Neuron (in vitro differentiated cells): Measurements from ENCODE around the genes CDCP1, TMEM158, CCR1 and CCR2.

DNA sequence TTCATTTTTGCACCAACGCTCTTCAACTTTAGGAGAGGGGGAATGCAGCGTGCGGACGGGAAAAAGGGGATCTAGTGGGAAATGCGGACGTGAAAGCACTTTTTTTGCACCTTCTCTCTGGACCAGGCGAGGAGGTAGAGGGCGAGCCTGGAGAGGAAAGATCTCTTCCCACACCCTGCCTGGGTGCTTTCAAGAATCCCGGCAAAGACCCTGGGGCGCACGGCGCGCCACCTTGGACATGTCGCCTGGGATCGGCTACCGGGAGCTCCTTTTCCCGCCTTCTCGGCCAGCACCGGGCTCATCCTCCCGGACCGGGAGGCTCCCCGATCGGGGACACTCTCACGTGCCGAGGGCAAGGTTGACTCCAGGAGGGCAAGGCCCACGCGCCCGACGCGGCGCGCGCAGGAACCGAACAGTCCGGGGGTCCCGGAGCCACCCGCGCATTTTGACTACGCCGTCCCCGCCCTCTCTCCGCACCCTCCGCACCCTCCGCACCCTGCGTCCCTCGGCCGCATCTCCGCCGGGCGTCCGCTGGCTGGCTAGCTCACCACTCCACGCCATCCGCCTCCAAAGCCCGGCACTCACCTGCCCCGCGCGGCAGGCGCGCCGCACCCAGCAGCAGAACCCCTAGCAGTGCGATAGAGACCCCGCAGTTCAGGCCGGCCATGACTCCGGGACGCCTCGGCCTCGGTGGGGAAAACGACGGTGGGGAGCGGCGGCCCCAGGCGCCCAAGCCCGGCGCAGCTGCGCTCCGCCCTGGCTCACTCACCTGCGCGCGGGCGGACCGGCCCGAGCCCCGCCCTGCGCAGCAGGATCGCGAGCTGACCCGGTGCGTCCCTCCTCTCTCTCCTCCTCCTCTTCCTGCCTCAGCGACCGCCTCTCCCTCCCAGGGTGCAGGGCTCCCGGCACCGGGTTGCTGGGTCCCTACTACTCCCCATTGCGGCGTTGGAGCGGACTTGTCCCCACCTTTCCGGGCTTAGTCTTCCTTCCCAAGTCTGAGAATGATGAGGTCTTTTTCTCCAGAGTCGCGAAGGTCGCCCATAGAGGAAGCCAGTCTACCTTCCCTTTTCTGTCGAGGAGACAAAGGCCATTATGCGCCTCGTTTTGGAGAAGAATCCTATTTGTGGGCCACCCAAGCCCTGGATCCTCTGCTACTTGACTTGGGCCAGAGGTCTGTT is at the start of gene CDCP1:
CDCP1 (minus strand) TSS at position 758 of the 1,178 bp plus-strand sequence.
- PRO-cap: no peak

DNA sequence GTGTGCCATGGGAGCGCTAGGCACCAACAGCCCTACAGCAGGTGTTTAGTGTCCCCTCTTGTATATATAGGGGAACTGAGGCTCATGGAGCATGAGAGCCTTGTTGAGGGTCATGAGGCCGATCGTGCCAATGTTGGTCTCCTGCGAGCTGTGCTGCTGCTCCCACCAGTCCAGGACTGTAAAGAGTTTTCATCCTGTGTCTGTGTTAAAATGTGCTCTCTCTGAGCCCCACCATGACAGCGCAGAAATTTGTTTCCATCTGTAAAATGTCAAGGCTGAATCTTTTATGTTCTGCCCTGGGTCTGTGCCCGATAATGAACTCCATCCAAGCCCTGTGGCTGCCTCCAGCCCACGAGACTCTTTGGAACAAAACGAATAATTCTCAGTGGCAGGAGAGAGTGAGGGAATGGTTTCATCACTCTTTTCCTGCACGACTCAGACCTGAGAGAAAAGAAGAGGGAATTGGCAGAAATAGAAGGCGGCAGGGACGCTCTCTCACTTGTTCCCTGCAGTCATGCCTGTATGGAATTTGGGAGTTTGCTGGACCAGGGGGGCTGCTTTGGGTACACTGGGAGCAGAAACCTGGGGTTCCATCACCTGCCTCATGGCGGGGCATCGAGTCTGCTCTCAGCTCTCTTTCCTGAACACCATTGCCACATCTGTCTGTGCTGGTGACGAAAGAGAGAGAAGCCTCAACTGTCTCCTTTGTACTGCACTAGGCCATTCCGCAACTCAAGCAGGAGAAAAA is 14.3 kb downstream of the TMEM158 start:
- PRO-cap: no peak

- PRO-cap: bidirectional peak, plus-strand start at chr3:45225601, minus-strand start at chr3:45225730; bidirectional peak, plus-strand start at chr3:45226442, minus-strand start at chr3:45226287
These were observed at the start of gene TMEM158 for GRCh38 chr3:45225522-45226663. TSS of gene TMEM158 (minus strand) at chr3:45226287.

- PRO-cap: no peak
These were observed 96.6 kb upstream of the LIMD1 start for GRCh38 chr3:45497859-45498391.

- PRO-cap: no peak
These were observed 85.4 kb upstream of the LIMD1 start for GRCh38 chr3:45508926-45509831.

DNA sequence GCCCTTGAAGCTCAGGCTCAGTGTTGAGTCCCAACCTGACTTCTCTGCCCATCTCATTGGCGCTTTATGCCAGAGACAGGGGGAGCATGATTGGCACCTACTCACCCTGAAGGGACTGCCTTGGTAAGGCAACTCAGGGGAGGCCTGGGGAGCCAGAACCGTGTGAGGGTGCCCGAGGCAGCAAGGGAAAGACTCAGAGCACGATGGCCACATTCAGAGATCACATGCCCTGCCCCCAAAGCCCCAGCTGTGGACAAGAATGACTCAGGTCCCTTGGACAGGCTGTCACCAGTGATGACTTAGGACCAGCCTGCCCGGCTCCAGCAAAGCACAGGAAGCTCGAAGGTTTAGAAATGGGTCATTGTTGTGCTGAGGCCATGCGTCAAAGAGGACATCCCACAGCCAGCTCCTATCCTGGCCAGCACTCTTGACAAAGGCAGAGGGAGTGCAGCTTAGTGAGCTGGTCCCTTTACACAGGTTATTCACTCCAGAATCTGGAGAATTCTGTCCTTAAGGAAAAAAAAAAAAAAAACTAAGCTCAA is 49.0 kb upstream of the LIMD1 start:
- PRO-cap: no peak

DNA sequence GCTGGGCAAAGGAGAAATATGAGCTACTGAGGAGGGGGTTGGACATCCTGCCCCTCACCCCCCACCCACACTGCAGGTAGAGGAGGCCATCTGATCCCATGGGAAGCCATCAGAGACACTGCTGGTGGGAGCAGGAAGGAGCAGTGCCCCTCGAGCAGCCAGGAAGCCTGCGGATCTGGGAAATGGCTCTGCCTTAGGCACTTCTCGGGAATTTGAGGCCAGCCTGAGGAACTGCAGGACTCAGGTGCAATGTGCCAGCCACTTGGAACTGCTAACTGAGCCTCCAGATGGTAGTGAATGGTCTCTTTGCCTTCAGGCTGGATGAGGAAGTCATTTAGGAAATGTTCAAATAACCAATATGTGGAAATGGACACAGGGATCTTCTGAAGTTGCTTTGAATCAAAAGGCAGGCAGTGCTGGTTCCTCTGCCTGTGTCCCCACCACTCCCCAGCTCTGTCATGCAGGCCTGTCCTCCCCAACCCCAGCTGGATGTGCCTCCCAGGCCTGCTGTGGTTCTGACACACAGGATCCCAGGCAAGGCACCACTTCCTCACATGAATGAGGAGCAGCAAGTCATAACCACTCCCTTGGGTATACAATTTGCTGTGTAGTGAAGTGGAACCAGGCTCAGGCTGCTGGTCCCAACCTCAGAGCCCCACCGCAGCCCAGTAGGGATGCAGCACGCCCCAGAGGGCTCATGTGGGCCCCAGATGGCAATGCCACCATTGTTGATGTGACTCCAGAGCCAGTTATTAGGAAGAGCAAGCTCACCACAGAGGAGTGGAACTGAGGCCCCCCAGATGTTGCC is 46.6 kb upstream of the LIMD1 start:
- PRO-cap: no peak

DNA sequence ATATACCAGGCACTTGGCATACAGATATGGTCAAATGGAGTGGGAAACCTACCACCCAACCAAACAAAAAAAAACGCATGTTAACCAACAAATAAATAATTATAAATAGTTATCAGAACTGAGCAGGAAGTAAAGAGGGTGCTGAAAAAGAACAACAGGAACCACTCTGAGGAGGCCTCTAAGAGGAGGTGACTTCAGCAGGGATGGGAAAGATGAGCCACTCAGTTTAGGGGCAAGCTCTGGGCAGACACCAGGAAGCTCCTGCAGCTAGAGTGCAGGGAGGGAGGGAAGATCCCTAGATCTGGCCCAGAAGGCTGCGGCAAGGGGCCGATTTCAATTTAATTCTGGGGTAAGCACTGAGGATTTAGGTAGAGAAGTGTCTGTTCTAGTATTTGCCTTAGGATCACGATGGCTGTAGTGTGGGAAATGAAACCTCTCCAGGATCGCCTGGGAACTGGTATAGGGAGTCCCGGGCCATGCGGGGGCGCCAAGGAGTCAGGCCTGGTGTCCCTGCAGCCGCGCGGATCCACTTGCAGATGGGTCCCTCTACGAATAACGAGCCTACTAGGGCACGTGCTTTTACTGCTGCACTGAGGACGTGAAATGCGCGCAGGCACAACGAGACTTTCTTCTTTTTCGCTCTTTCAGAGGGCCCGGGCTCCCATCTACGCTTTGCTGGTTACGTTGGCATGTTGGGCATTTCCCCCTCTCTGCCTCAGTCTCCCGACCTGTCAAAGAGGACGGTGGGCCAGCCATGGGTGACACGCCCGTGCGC is 1.5 kb upstream of the LIMD1 start:
- PRO-cap: bidirectional peak, plus-strand start at position 529 of the sequence, minus-strand start at position 421 of the sequence

DNA sequence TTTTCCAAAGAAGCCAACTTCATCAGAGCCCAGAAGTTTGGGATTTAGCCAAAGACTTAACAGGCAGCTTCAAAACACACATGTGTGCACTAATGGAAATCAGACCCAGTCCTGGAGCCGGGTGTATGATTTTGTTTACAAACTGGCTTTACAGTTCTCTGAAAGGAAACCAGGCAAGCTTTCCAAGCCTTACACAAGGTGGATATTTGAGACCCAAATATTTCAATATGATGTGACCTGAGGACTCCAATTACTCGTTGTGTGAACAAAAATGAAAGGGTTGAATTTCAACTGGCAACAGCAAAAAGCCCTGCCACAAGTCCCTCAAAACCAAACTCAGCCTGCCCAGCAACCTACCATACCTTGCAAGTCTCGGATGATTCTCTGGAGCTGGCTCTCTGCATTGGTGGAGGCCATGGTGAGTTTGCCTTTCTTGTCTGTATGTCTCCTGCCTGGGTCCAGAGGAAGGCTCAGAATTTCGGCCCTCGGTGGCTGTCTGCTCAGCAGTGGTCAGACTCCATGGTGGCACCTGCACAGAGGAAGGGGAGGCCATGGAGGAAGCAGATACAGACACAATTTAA is 11.0 kb downstream of the FYCO1 start:
- PRO-cap: no peak

- PRO-cap: no peak
These were observed 11.0 kb upstream of the FYCO1 start for GRCh38 chr3:46006503-46007186.

DNA sequence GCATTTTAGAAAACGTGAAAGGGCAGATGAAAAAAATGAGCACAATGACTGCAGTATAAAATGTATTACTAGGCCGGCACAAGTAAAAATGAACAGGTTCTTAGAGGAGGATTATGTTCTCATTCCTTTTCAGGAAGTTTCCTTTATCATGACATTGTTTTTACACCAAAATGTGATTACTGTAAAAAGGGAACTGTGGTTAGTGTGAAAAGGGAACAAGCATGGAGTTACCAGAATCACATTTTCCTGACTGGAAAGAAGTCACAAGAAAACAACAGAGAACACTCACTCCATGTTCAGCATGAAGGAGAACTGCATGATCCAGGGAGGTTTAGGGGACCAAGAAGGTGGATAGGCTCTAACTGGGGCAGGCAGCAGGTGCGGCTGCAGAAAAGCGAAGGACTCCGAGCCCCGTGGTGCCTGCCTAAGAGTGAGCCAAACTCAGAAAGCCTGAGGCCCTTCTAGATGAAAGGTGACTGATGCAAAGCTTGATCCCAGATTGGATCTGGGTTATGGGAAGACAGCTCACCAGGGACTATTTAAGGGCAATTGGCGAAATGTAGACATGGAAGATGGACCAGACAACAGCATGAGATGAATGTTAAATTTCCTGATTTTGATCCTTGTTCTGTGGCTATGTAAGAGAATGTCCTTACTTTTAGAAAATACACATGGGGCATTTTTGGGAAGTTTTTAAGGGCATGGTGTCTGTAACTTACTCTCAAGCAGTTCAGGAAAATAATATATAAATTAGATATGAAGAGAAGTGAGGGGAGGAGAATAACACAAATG is 77.3 kb downstream of the CCR1 start:
- PRO-cap: no peak

- PRO-cap: no peak
These were observed at the start of gene CCR1 for GRCh38 chr3:46208176-46208878. TSS of gene CCR1 (minus strand) at chr3:46208313.

DNA sequence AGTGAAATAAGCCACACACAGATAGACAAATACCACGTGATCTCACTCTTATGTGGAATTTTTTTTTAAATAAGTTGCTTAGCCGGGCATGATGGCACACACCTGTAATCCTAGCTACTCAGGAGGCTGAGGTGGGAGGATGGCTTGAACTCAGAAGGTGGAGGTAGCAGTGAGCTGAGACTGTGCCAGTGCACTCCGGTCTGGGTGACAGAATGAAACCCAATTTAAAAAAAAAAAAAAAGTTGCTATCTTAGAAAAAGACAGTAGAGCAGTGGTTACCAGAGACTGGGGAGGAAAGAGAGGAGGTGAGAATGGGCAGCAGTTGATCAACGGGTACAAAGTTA is 915 bp upstream of the CCR2 start:
- PRO-cap: no peak

DNA sequence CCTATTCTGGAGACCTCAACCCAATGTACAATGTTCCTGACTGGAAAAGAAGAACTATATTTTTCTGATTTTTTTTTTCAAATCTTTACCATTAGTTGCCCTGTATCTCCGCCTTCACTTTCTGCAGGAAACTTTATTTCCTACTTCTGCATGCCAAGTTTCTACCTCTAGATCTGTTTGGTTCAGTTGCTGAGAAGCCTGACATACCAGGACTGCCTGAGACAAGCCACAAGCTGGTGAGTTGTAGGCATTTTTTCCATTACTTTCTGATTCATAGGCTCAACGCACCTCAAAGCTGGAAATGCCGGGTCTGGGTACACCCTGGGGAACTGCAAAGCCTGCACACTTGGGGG is at the start of gene CCR2:
CCR2 (plus strand) TSS at position 170 of the 353 bp plus-strand sequence.
- PRO-cap: no peak

- PRO-cap: no peak
These were observed 985 bp upstream of the RTP3 start for GRCh38 chr3:46496678-46497304.

DNA sequence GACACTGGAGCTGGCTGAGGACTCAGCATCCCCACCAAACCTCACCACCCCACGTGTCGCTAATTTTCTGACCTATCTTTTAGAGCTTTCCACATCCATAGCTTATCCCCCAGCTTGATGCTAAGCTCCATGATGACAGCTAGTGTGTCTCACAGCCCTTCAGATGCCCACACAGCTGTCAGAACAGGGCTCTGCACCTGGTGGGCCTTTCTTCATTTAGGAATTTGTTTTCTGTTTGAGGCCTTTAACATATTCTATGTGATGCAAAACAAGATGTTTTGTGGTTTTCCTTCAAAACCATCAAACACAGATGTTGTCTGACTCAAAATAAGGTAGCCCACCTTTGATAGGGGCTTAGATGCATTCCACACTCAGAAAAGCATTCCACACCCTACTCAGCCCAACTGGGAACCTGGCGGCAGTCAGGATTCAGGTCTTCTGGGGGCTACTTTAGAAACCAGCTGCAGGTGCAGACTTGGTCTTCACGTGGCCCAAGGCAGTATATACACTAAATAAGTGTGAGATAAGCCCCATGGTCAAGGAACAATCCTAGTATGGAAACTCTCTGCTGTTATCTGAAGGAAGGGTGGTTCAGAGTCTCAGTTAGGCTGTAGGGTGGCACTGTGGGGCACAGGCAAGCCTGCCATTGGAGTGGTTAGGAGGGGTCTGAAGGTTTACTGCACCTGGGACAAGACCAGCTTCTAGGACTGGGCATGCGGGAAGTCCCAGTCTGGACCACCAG is 20.2 kb downstream of the LRRC2 start:
- PRO-cap: no peak

DNA sequence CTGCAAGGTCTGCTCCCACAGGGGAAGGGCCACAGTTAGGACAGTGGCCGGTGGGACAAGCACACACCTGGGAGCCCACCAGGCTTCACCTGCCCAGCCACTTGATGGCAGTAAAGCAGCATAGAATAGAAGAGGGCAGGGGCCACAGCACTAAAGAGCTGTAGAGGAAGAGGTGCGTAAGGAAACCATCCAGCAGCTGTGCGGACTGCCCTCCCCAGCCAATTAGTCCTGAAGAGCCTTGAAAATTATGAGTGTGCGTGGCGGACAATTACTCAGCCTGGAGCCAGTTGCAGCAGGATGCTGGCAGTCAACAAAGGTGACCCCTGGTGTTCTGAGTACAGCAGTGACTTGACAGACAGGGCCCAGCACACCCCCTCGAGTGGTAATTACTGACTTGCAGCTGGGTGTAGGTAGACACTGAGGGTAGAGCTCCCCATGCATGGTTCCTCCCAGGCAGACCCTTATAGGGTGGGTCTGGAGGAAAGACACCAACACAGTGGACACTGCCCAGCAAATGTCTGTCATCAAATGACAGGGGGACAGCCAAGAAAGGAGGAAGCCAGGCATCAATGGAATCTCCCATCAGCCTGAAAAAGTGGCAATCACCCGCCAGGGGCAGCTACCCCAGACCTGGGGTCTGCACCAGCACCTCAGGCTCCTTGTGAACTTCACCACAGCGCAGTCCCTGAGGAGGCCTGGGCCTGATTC is 29.6 kb downstream of the ALS2CL start:
- PRO-cap: no peak

DNA sequence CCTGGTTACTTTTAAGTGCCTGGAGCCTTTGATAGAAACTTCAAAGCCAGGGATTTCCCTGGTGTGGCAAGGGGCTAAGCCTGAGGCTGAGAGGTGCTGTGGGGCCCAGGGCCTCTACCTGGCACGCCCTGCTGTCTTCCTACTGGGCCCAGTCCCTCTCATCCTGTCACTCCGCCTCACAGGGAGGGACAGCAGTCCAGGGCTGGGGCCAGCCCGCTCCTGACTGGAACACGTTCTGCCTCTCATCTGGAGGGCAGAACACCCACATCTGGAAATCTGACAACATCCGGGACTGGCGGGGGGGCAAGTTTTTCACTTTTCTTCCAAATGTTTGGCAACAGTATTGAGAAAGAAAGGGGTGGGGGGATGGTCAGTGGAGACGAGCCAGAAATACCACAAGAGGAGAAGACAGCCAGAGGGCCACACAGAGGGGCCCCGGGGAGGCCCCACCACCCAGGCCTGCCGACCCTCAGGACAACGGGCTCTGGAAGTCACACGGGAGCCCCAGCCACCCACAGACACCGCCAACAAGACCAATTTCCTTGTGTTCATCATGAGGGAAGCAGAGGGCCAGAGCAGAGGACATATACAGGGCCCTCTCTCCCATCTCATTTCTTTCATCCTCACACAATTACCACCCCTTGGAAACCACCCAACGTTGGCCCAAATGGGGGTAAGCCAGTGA is 1.9 kb upstream of the MYL3 start:
- PRO-cap: no peak

GRCh38 chr3:46882391-46883176 is 5.1 kb downstream of the PTH1R start:
- PRO-cap: no peak

- PRO-cap: no peak
These were observed 6.2 kb downstream of the PTH1R start for GRCh38 chr3:46883627-46884299.